Monocyte (primary cell): ENCODE data around the gene GRID1.

- PRO-cap, 2 experiments, result peak in 1 of 2 experiments; most common minus-strand start chr10:80172800 (in 1)
These were observed 32.5 kb downstream of the ANXA11 start for GRCh38 chr10:80172521-80173456.

- PRO-cap, 2 experiments, result no peak in any of the 2 experiments
These were observed 26.1 kb downstream of the ANXA11 start for GRCh38 chr10:80179074-80179839.

- PRO-cap, 2 experiments, result peak in 1 of 2 experiments; most common minus-strand start chr10:80186666 (in 1)
These were observed 18.8 kb downstream of the ANXA11 start for GRCh38 chr10:80186231-80187192.

GRCh38 chr10:80288648-80289112 is 778 bp downstream of the MAT1A start:
- PRO-cap, 2 experiments, result no peak in any of the 2 experiments

GRCh38 chr10:80318716-80319369 is 29.4 kb upstream of the MAT1A start:
- PRO-cap, 2 experiments, result no peak in any of the 2 experiments

DNA sequence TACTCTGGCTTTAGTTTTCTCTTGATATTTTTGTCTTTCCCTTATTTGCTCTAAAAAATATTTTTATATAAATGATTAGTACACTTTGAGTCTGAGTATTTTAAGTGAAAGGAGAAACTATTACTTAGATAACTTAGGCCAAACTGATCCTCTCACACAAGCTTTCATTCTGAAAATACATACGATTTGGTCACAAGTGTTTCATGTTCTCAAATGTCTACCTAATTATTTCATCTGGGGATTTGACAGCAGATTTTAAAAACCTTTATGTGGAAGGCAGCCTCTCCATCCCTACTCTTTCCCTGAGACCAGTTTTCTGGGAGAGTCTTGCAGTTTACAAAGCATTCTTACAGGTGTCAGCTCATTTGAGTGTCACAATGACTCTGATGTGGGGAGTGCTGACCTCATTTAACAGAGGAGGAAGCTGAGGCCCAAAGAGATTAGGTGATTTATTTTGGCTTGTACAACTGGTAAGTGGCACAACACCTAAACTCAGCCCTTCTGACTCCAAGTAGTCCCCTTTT is 33.1 kb upstream of the MAT1A start:
- PRO-cap, 2 experiments, result no peak in any of the 2 experiments

GRCh38 chr10:80324084-80324443 is 32.5 kb downstream of the DYDC1 start:
- PRO-cap, 2 experiments, result no peak in any of the 2 experiments

DNA sequence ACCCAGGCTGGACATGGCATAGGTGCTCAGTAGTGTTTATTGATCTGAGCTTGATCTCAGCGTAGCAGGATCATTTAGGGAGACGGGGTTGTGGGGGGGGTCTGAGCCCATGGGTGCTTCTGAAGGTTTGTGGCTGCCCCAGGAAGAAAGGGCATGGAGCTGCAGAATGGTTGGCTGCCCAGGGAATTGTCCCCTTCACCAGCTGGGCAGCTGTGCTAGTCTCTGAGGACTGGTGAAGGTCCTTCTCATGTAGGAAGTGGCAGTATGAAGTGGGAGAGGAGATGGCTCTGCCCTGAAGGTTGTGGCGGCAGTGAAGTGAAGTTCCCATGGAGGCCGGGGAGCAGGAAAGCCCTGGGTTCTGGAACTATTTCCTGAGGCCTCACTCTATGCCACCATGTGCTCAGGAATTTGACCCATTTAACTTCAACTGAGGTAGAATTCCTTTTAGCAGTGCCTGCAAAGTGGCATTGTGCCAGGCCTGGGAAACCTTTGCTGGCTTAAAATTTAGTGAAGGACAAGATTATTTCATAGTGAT is 2.1 kb downstream of the TSPAN14 start:
- PRO-cap, 2 experiments, result no peak in any of the 2 experiments

GRCh38 chr10:82358660-82359171 is 483.7 kb downstream of the NRG3 start:
- PRO-cap, 2 experiments, result no peak in any of the 2 experiments

DNA sequence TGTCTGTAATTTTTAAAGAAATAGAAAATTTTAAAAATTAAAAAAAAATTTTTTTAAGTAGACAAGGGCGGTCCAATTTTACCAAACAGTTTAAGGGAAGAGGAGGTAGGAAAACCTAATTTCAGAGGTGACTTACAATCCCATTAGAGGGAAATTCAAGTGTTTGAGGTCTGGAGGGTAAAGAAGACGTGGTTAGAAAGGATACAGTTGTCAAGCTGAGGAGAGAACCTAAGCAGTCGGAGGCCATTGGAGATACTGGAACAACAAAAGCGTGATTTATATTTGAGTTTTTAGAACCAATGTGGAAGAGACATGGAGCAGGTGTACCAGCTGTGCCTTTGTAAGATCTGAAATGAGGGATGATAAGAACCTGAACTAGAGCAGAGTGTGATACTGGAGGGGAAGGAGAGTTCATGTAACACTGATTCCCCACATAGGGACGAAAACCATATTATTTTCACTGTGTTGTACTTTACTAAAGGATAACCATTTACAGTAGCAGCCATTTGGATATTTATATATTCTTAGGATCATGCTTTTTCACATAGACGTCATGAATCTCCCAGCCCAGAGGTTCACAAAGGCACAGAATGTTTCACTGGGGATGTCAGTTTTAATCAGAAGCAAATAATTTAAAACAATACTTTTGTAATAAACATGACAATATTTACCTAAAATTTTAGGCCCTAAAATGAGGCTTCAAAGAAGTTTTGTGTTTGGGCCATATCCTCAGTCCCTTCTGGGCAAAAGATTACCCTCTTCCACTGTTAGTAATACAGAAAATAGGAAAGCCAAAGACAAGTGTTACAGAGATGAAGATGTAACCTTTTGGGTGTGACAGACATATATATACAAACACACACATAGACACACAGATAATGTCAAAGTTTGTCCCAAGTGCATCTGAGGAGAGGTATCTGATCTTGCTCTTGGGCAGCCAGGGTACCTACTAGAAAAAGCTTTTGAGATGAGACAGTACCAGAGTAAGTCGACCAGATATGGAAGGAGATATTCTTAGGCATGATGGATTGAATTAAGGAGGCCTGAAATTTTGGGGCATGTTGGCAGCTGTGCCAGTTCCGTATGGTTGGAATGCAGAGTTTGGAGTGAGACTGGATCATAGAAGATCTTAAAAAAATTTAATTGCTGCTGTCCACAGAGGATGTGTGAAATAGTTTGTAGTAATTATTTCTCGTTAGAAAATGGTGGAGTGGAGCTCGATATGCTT is 7.1 kb downstream of the GHITM start:
- PRO-cap, 2 experiments, result peak in 1 of 2 experiments; most common plus-strand start position 1,100 of the sequence (in 1)

GRCh38 chr10:84327403-84327765 is 1.0 kb upstream of the CCSER2 start:
- PRO-cap, 2 experiments, result no peak in any of the 2 experiments

DNA sequence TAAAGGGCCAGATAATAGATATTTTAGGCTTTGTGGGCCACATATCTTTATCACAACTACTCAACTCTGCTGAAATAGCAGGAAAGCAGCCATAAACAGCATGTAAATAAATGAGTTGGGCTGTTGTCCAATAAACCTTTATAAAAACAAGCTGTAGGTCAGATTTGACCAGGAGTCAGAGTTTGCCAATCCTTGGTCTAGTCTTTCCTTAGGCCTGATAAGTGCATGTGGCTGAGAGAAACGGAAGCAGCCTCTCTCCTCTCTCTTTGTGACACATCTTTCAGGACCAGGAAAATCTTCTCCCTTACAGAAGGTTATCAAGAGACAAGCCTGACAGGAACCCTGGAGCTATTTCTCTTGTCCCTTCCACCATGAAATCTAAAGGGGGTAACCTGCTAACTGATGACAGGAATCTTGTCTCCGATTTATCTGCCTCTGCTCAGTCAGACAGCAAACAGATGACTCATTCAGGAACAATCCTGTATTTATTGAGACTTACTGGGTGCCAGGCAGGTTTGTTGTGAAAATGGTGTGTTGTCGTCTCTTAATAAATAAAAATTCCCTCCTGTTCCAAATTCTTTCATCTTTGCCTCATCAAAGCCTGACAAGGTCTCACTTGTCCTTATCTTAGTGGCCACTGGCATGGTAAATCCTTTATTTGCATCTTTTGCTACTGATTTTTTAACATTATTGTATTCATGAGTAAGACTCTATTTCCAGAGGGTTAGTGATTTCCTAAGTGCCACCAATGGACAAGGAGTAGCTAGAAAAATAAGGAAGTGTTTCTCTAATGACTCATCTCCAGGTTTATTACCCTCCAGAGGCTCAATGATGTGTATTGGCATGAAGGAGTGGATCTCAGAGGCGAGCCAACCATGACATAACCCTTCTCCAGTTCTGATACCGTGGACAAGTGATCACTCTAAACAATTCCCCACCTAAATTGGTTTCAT is 724.2 kb downstream of the GRID1 start:
- PRO-cap, 2 experiments, result no peak in any of the 2 experiments

- PRO-cap, 2 experiments, result no peak in any of the 2 experiments
These were observed at the start of gene GRID1 for GRCh38 chr10:86366252-86367292. GRID1 (minus strand) TSS chr10:86366795.

DNA sequence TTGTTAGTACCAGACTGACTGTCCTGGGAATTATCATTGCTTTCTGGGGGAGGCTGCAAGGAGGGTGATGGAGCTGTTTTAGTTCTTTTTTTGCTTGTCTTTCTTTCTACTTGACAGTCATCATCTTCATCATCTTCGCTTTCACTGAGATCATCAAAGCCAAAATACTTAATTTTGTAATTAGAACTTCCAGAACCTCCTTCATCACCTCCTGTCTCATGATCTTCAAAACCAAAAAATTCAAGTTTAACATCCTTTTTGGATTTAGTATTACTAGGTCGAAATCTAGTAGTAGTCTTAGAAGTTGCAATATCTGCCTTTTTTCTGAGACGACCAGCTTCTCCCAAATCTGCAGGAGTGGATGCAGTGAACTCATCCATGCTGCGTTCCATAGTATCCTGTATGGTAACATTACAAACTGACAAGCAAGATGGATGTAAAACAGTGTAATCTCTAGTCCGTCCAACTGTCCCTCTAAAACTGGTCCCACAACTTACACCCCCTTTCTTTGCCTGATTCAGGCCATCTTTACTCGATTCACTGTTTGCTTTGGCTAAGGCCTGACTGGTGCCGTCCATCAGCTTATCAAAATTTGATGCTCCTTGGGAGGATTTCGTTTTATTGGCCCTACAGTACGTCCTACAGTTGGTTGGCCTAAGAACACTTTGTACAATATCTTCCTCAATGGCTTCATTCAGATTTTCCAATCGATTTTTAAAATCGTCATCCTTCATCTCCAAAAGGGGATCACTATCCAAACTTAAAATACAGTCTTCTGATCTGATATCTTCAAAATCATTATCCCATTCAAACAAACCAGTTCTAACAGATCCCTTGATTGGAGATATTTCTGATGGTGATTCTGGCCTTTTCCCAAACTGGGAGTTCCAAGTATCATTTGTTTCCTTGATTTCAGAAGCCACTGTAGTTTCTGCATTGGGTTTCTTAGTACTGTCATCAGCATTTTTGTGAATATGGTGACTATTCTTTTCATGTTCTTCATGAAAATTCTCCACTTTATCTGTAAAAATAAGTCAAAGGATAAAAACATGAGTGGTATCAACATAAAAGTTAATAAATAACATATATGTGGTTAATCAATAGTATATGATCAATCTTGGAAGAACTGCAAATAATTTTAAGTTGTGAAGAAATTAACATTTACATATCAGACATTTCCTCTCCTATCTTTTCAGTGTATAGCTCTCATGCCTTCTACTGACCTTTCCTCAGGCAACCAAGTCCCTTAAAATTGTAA is 21.4 kb downstream of the WAPL start:
- PRO-cap, 2 experiments, result no peak in any of the 2 experiments

GRCh38 chr10:86556850-86557095 is 35.2 kb upstream of the WAPL start:
- PRO-cap, 2 experiments, result no peak in any of the 2 experiments

DNA sequence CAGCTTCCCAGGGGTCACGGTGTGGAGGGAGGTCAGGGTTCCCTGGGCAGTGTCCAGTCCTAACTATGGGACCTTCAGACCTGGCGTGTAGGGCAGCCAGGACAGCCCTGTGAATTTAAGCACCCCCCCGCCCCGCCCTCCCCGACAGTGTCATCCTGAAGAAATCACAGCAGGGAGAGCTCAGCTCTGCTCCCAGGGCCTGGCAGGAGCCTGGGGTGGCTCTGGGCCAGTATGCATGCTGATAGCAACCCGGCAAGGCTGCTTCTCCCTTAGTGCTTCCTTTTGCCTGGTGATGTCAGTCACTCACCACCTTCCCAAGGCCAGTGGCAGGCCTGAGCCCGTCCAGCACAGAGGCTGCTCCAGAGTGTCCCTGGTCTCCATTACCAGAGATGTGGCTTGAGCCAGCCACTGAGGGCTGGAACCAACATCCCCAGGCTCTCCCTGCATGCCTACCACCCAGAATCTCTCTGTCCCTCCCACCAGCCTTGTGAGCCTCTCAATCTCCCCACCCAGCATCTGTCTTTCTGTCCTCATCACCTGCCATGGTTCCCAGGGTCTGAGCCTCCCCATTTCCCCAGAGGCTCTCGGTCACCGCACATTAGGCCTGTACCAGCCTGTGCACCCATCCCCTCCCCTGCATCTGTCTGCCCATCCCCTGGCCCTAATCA is 6.6 kb upstream of the LDB3 start:
- PRO-cap, 2 experiments, result no peak in any of the 2 experiments

DNA sequence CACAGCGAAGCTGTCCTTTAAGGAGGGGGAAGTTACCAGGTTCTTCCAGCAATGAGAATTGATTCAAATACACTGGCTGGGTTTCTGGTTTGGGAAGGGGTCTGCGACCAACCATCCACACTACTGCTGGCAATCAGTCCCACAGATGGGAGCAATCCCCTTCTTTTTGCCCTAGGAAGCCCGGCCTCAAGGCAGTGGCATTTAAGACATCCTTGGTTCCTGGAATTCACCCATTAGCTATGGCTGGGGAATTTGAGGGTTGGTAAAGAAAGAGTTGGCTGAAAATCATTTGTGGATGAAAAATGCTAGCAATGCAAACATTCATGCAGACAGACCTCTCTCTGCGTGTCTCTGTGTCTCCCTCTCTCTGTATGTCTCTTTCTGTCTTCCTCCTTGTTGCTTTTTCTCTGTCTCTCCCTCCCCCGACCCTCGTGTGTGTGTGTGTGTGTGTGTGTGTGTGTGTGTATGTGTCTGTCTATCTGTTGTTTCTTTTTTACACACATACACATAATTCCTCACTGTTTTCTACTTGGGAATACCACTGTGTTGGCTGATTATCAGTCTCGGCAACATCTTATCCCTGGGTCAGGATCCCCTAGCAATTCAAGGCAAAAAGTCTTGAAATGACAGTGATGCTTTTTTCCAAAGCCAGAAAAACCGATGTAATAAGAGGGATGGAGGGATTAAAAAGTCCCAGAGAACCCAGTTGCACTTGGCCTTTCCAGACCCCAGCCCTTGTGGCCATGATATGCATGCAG is 19.5 kb downstream of the LDB3 start:
- PRO-cap, 2 experiments, result no peak in any of the 2 experiments

DNA sequence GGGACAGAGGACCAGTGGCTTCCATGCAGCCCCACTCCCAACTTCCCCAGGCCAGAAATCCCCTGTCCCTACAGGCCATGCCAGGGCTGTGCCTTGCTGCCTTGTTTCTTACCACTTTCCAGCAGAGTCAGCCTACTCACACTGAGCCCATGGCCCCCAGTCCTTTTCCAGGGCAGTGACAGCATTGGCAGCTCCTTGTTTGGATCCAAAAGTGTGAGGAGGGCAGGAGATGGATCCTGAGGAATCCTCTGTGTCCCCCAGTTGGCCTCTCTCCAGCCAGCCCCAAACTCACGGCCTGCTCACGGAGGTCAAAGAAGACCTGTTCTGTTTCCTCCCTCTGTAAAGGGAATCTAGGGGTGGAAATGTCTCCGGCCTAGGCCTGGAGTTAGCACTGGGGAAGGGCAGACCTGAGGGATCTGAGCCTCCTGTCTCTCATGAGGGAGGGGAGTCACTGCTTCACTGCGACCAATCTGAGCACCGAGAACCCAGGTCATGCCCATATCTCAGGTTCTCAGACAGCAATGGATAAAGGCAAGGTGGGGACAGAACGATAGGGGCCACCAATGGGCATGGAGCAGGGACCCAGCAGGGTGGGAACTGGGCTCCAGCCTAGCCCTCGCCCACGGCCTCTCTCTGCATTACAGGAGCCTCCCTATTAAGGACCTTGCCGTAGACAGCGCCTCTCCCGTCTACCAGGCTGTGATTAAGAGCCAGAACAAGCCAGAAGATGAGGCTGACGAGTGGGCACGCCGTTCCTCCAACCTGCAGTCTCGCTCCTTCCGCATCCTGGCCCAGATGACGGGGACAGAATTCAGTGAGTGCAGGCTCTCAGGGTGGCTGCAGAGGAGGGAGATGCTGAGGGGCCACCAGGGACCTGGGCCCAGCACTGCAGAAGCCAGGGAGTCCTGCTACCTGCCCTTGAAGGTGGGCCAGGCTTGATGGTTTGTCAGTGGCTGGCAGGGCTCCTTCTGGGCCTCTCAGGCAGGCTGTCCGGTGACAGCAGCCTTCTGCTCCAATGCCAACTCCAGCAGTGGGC is 23.3 kb downstream of the LDB3 start:
- PRO-cap, 2 experiments, result no peak in any of the 2 experiments

GRCh38 chr10:86795088-86795782 is 38.8 kb downstream of the BMPR1A start:
- PRO-cap, 2 experiments, result no peak in any of the 2 experiments

GRCh38 chr10:86851274-86852113 is 95.1 kb downstream of the BMPR1A start:
- PRO-cap, 2 experiments, result no peak in any of the 2 experiments